LHCN-M2 (cell line): ENCODE measurements around a stretch of chr9.

DNA sequence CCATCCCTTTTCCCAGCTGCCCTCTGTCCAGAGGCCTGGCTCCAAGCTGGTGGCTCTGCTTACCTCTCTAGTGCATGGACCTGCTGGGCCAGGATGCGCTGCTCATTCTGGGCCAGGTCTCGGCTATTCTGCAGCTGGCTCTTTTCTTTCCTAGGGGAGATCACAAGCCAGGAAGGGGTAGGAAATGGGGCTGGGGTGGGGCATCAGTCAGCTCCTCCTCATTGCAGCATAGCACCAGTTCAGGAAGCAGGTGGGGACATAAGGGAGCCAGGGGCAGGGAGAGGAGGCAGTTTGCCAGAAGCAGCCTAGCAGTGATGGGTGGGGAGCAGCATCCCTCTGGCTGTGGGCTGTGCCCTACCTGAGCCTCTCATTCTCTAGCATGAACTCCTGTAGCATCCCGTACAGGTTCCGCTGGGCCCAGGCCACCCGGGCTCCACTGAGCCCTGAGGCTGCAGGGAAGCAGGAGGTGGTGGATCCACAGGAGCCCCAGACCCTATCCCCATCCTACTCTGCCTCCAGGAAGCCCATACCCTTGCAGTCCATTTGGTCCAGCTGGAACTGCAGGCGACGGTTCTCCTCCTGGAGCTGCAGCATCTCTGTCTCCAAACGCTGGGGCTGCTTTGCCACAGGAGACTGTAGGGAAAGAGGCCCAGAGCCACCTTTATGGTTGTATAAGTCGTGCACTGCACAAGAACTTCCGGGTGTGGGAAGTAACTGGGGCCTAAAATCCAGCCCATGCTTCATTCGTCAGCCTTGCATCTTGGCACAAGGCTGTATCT lies 5.1 kb downstream of the KIF12 start:
- RAMPAGE, long total RNA, result no peak

DNA sequence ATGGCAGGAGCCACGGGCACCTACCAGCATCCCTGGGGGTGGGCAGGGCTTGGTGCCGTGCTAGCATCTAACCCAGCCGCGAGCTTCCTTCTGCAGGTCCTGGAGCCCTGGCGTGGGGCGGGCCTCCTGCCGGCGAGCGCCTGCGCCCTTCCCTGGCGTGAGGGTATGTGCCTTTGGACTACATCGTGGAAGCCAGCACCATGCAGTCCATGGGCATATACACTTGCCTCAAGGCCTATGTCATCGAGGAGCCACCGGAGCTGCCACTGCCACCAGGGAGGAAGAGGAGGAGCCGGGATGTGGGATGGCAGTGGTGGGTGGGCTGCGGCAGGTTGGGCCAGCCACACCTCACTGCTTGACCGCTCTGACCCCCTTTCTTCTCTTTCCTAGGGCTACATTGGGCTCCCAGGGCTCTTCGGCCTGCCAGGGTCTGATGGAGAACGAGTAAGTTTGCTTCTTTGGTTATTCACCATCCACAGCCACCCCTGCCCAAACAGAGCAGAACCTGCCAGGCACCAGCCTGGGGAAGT lies 54.0 kb downstream of the COL27A1 start:
- RAMPAGE, long total RNA, result no peak

DNA sequence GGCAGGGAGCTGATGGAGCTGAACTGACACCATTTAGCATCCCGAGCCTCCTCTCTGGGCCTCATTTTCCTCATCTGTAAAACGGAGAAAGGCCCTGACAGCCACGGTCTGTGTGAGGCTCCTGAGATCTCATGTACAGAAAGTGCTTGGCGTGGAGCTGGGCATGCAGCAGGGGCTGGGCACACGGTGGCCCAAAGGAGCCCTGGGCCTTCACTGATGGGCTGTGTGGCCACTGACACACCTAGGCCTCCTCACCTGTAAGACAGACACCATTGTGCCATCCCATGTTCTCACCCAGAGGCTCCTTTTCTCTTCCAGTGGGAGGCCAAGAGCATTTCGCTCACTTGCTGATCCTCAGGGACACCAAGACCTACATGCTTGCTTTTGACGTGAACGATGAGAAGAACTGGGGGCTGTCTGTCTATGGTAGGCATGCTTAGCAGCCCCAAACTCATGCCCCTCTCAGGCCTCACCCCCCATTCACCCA lies 1.6 kb downstream of the ORM1 start:
- RAMPAGE, long total RNA, result no peak

DNA sequence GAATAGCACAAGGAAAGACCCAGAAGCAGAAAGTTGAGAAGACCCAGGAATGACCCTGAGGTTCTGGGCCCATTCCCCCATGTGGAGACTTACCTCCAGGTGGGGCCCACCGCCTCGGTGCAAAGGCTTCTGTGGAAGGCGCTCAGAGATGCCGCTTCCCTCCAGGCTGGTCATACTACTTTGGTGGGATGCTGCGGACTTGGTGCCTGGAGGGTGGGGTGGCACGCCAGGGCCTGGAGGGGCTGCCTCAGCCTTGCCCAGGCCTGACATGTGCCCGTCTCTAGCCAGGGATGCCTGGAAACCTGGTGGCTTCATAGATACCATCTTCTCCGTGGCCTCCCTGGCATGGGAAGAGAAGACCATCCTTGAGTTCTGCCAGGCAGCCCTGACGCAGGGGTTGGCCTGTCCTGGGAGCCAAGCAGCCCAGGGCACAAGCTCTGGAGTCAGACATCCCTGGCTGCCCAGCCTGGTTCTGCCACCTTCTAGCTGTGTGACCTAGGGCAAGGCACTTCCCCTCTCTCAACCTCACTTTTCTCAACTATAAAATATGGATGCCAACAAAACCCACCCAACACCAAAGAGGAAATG lies 28.3 kb downstream of the ORM2 start:
- RAMPAGE, long total RNA, result no peak

DNA sequence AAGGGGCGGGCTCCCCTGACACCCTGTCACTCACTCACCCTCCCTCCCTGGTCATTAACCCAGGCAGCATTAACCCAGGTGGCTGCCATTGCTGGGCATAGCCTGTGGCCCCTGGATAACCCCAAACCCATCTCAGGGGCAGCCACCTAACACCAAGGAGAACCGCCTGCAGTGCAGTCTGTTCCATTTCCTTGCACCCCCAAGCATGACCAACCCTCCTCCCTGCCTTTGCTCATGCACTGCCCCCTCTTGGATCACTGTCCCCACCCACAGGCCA lies 2.2 kb upstream of the AKNA start:
- RAMPAGE, long total RNA, result no peak

DNA sequence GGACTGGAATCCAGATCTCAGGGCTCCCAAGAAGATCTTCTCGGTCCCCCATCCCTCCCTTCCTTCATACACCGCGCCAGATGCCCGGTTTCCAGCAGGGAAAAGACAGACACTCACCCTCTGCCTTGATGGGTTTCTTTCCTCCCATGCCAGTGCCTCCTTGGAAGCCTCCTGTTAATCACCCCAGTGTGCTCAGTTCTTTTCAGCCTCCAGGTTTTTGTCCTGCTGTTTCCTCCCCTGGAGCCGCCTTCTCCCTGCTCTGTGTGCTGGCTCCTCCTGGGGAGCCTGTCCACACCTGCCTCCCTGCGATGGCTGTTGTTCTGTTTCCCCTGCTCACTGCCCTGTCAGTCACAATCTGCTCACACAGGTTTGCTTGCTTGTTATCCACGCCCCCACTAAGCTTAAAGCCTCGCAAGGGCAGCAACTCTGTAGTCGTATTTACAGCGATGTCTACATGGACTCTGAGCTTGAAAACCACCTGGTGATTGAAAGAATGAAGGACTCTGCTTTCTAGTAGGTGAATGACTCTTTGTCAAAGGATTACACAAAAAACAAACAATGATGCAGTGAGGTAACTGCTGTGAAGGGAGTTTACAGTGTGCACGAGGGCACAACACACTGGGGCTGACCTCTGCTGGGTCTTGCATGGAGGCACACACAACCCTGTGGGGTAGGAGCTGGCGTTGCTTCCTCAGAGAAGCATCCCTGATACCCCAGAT lies 39.5 kb upstream of the TEX48 start:
- RAMPAGE, long total RNA, result no peak

DNA sequence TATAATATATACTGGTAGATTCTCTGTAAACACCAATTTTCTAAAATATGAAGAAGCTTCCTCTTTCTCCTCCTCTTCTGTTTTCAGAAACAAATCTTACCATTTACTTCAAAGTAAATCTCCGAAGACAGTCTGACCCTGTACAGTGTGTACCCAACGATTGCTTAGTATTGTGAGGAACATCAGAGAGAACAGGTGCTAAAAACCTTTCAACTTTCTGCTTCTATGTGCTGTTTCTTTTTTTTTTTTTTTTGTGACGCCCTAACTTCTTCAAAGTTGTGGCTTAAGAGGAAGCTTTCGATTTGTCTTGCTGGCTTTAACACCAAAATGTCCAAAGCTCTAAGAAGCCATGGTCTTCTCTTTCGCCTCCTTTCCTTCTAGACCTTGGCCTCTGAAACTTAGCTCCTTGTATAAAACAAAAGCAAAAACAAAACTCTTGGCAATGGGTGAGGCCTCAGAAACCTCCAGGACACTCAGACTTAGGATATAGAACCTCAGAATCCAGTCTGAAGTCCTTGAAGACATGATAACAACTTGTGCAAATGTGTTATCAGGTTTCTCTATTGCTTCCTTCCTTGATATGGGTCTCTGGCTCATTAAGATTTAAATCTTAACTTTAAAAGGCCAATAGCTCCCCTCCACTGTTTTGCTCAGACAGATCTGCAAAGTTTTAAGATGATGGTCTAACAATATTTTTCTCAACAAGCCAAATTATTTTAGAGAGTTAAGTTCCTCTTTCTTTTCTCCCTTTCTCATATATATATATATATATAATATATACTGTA lies 1.1 kb downstream of the TNFSF8 start:
- RAMPAGE, long total RNA, result no peak

GRCh38 chr9:114983844-114984118 lies 53.4 kb upstream of the TNFSF8 start:
- RAMPAGE, long total RNA, result no peak

DNA sequence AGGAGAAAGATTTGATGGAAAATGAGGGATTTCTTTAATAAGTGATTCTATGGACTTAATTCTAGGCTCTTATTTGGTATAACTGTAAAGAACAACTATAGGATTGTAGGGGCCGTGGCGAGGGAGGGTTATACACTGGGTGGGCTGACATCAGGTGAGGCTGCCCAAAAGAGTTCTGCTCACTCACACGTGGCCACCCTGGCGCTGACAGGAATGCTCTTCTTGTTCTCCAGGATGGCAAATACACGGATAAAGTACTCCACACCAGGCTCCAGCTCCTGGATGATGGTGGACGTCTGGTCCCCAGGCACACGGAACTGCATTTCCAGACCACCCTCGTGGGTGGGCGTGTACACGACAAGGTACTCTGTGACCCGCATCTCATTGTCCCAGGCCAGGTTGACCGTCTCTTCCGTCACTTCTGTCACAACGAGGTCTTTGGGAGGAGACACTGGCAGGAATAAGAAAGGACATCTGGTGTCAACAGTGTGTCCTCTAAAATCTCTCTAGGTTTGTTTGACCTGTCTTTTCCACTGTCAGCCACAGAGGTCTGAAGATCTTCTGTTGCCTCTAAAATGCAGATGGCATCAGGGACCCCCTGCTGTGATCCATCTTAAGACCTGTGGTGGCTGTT lies 33.8 kb downstream of the TNC start:
- RAMPAGE, long total RNA, result no peak

DNA sequence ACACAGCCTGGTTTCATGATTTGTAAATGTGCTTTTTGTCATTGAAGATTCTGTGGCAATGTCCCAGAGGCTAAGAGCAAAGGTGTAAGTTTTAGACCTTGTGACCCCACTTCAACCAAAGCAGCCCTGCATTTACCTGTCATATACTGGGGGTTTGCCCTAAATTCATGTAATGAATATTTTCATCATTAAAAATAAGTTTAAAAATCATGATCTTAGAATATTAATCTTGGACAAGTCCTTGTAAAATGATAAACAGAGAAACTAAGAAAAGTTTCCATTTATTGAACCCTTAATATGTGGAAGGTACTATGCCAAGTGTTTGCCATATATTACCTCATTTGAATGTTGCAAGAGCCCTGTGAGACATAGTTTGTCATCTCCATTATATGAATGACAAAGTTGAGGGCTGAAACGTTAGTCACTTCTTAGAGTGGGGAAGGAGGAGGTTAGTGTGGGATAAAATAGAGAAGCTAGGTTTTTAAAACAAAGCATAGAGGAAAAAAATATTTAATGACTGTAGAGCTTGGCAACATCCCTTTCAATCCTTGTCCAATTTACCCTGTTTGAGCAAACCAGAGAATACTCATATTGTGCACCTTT lies 2.1 kb downstream of the TNC start:
- RAMPAGE, long total RNA, result no peak

GRCh38 chr9:115117150-115117656 lies 754 bp downstream of the TNC start:
- RAMPAGE, long total RNA, result no peak

DNA sequence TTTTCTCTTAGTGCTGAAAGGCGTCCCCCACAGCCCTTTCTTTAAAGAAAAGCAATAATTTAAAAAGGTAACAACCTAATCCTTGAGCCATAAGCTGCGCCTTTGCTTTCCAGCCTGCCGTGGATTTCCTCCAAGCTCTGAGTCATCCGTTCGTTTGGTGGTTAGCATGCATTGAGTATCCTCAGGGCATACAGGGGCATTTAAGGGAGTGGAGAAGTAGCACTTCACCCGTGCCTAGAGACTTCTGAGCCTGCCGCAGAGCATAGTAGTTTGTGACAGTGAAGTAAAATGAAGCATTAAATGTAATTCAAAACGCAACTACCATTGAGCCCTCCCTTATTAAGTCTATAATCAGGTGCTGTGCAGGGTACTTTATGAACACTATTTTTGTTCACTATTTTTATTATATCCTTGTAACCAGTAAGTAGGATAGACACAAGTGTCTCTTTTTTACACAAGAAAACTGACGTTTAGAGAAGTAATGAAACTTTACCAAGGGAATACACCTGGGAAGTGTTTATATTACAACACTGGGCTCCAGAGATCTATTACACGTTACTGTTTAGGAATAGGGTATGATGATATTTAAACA lies 1.0 kb upstream of the TNC start:
- RAMPAGE, long total RNA, result no peak

GRCh38 chr9:116153006-116153383 lies 596 bp upstream of the PAPPA start:
- RAMPAGE, long total RNA, result no peak

DNA sequence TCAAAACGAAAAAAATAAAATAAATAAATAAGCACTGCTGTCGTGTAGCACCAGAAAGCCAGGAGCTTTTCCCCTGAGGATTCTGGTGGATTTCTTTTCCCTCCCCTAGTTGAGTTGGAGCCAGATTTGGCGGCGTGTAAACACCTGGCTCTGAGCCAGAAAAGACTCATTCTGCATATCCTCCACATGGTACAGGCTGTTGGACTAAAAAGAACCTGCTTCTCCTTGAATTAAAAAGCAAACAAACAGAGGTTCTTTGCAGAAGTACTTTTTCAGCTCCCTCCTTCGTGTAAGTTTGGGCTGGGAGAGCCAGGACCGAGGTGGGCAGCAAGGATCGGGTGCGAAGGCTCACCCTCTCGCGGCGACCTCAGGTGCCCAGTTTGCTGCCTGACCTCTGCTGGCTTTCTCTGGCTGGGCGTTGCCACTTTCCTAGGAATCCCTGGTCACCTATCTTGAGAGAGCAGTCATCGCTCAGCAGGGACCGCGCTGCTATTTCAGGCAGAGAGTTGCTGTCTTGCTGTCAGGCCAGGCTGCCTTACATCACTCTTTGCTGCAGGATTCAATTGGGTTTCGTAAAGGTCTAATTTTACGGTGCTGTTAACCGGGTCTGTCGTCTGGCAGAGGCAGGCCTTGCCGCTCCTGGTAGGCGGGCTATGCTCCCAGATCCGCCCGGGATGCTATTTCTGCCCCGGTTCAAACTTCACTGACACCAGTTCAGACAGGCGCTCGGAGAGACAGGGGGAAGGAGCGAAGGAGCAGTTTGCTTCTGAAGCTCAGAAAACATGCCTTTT lies 3.2 kb downstream of the PAPPA start:
- RAMPAGE, long total RNA, result no peak

DNA sequence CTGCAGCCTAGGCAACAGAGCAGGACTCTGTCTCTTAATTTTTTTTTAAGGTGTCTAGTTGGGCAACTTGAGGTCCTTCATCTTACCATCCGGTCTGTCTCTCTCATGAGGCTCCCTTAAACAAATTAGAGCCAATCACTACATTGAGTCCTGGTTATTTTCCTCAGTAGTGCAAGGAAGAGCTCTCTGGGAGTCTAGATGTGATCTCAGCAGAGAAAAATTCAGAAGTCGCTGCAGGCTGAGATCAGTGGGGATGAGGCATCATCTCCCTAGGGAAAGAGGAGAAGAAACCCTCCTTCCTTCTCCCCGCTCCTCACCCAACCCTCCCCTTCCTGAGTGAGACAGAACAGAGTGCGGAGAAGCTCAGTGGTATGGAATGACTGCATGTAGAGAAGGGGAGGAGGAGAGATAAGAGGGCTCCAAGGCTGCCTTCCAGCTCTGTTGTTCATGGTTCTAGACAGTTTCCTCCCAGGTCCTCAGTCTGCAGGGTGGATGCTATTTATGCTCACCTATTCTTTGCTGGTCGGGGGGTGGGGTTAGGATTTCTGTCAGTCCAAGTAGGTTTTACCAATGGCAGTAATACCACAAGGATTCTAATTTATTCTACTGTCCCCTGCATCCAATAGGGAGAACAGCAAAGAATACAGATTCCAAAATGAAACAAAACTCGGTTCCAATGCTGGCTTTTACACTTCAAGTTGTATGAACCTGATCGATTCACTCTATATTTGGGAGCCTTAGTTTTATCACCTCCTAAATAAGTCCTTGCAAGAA lies 80.6 kb downstream of the PAPPA start:
- RAMPAGE, long total RNA, result no peak

GRCh38 chr9:116322974-116323575 lies 169.5 kb downstream of the PAPPA start:
- RAMPAGE, long total RNA, result no peak

- RAMPAGE, long total RNA, result no peak
Measured at GRCh38 chr9:116543604-116544062, 143.5 kb upstream of the TRIM32 start.

- RAMPAGE, long total RNA, result no peak
Measured at GRCh38 chr9:116837396-116838059, 150.4 kb downstream of the TRIM32 start.

- RAMPAGE, long total RNA, result no peak
Measured at GRCh38 chr9:117400248-117400953, 14.5 kb downstream of the ASTN2 start.

DNA sequence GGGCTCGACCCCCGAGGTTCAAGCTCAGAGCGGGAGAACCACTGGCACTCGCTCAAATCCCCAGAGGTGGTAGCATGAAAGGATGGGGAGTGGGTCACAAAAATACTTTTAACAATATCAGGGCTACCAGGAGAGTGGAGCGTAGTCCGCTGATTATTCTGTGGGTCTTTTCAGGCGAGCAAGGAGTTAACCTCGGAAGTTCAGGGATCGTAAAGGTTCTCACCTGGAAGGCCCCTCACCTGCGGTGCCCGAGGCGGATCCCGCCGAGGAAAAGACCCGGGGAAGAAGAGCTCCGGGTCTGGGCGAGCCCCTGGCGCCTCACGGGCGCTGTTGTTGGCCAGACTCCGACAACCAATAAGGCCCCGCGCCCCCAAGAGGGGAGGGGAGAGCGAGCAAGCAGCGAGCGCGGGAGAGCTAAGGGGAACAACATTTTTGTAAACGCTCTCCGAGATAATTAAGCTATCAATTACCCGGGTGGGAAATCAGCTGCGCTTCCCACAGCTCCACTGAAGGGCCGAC lies 1.7 kb downstream of the ASTN2 start:
- RAMPAGE, long total RNA, result no peak